Gallbladder (tissue), 1 donor: Measurements from ENCODE around the genes GPR22 and THAP5.

DNA sequence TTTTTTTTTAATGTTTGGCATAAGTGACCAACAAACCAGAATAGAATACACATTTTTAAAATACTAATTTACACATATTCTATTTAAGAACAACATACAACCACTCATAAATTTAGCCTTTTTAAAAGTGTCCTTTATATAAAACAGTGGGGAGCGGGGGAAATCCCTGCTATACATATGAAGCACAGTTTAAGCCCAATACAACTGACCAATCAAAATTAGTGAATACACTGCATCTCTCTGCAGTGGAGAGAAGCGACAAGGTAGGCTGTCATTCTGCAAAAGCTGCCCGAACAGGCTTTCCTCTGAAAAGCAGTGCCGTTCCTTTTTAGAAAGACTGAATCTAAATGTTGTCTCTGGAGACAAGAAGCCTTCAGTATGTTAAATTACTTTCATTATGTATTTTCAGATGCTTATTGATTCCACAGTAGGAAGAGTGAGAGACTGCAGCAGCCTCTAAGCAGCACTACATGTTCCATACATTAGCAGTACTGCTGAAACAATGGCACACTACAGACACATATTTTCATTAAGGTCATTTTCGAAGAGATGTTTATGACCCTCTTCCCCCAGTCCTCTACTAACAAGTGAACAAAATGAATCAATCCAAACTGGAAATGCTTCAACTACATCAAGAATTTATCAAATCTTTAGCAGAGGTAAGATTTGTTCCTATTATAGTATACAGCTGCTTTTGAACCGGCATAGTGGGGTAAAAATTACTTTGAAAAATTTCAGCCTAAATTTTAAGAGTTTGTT lies at the start of gene GPR22:
Gene GPR22 (plus strand): TSS at position 271 of the 759 bp plus-strand sequence.
- PRO-cap = no peak

GRCh38 chr7:107579633-107579934 lies 462 bp upstream of the BCAP29 start:
- PRO-cap = no peak

GRCh38 chr7:107591243-107592114 lies 11.4 kb downstream of the BCAP29 start:
- PRO-cap = no peak

GRCh38 chr7:107974724-107975729 lies 27.9 kb downstream of the LAMB1 start:
- PRO-cap = no peak

DNA sequence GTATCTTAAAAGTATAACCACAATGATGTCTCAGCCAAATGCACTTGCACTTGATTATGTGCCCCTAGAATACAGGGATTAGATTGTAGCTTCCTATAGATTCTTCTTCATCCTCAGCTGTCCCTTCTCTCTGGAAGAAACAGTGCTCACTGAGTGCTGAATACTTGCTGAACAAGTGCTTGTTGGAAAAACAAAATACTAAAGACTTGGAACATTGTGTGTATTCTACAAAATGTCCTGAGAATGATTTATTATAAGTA lies 34.6 kb upstream of the LAMB1 start:
- PRO-cap = no peak

- PRO-cap = bidirectional peak, plus-strand start at chr7:108455327, minus-strand start at chr7:108455221
These were observed 1.5 kb downstream of the NRCAM start for GRCh38 chr7:108454415-108455403.

GRCh38 chr7:108455404-108456057 lies 705 bp downstream of the NRCAM start:
- PRO-cap = bidirectional peak, plus-strand start at chr7:108455715, minus-strand start at chr7:108455637

DNA sequence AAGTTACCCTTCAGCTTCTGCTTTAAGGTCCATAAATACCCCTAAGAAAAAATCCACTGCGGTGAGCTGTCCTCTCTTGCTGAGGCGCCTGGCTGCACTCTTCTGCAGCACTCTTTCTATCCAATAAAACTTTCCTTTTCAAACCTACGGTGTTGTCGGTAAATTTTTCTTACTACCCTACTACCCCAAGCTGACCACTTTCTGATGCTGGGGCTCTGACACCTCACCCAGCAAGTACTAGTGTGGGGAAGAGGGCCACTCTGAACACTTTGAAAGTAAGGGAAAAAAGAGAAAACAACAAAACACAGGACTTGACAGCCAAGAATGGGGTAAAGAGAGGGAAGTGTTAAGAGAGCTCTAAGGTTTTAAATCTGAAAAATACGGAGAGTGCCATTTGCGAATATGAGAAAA lies 2.3 kb downstream of the PNPLA8 start:
- PRO-cap = no peak

DNA sequence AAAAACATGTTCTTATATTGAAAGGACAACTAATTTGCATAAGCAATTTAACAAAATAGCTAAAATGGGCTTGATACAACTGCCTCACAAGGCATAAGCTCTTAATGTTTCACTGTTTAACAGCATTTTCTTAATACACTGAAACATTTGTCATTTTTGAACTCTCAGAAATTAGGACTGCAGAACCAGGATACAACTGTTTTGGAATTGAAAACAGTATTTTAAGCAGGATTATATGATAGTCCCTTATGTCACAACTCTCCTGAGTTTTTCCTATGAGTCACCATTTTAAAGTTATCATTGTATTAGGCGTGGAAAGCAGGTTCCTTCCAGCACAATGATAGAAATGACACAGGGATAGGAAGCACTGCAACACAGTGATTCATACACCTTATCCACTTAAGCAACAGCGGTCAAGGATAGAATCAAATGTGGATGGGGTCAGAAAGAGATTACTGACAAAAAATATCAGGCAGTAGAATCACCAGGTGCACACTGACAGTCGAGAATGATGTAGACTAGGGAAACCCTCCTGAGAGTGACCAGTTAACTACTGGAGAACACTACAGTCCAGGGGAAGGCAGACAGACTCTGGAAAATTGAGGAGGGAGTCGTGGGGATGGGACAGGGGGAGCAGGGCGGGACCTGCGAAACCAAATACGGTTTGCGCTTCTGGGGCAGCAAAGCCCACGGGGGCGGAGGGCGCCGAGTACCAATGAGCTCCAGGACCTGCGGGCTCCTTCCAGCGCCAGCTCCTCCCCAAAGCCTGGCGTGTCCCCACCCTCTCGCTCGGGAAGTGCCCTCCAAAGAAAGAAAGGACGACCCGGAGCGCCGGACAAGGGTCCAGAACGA lies 580 bp downstream of the PNPLA8 start:
- PRO-cap = bidirectional peak, plus-strand start at position 428 of the sequence, minus-strand start at position 342 of the sequence

- PRO-cap = unidirectional peak, minus-strand start at chr7:108569487; bidirectional peak, plus-strand start at chr7:108569935, minus-strand start at chr7:108569706
These were observed at the start of gene THAP5 for GRCh38 chr7:108568858-108569733. Gene THAP5 (minus strand): TSS chr7:108569706.

DNA sequence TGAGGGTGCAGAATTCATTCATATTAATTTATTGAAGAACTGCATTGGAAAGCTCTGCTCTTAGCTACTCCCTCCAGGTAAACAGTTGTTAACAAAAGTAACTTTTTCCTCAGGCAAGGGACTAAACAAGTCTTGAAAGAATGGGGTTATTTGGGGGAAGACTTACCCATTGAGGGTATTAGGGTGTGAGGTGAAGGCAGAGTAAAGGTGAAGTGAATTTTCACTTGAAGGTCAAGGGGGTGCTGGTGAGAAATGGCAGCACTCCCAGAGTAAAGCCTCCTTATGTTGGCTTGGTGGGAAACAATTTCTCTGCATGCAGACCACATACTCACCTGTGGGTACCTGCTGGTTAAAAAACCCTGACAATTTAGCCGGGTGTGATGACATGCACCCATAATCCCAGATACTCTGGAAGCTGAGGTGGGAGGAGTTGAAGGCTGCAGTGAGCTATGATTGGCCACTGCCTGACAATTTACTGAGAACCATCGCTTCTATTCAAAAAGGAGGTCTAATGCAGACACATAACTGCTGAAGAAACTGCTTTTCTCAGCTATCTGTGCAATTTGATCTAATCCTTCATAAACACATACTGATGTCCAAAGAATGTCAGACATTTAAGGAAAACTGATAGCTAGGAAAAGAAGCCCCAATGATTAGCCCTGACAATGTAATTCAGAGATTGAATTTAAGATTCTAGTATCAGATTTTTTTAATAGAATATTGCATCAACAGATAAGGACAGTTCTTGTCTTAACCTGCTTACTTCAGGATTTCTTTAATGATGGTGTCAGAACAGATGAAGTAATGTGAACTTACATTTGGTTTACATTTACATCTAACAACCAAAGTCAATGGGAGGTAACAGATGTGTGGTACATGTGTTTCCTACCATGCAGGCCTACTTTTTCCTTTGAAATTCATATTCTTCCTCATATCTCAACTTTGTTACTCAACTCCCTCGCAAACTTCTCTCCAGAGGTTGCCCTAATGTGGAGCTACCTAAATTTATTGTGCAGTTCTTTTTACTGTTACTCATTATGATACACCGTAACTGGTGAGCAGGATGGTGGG lies 5.7 kb downstream of the DNAJB9 start:
- PRO-cap = no peak

GRCh38 chr7:110686322-110687344 lies 404.3 kb upstream of the LRRN3 start:
- PRO-cap = no peak

GRCh38 chr7:111075938-111076332 lies 15.0 kb upstream of the LRRN3 start:
- PRO-cap = no peak

- PRO-cap = no peak
These were observed 125.1 kb downstream of the LRRN3 start for GRCh38 chr7:111215885-111216655.

GRCh38 chr7:111343091-111343652 lies 219.1 kb downstream of the IMMP2L start:
- PRO-cap = no peak

GRCh38 chr7:112080932-112081629 lies 125.1 kb downstream of the DOCK4 start:
- PRO-cap = no peak

DNA sequence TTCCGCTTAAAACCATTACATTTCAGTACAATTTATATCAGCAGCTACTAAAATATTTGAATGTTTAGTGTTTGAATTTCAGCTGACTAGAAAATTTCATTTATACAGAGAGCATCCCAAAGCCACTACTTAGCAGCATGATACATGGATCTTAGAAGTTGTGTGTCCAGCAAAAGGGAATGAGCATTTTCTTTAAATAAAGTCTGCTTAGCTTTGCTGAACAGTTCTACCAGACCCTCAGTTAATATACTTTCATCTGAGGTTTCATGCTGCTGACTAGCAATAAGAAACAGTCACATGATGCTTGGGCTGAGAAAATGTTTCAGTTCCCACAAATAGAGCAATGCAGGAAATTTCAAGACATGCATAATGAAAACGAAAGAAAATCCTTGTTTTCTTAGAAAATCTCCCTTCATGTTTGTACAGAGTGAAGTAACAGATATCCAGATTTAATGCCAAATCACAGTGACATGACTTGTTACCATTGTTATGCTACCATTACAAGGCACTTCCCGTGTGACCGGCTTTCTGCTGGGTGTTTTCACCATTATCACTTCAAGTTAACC lies 121.8 kb downstream of the DOCK4 start:
- PRO-cap = no peak

DNA sequence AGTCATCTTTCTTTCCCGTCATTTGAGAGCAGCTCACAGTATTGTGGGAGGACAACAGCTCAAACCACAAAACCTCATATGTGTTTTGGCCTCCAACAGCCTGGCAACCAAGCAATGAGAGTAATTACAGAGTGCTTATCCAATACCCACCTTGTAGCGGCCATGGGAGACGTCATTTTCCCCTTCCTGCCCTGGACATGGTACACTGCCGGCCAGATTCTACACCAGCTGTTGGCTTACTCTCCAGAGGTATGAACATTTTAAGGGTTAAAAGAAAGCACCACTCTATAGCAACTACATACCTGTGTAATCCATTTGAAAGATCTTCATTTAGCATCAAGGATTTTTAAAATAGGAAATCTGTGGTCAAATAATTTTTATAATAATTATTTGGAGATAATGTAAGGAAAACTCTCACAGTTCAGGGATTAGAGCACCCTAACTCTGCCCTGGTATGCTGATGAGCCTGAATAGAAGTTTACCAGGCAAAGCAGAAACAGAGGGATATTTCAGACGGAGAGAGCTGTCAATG lies 49.0 kb downstream of the DOCK4 start:
- PRO-cap = no peak

GRCh38 chr7:112257945-112258206 lies 51.4 kb downstream of the ZNF277 start:
- PRO-cap = no peak

GRCh38 chr7:112449363-112449825 lies 866 bp upstream of the IFRD1 start:
- PRO-cap = bidirectional peak, plus-strand start at chr7:112449597, minus-strand start at chr7:112449428